NT2/D1 (cell line): ENCODE measurements around the gene HEATR9.

- RRBS, 2 experiments = 2 to 3% methylated on average over 8 to 11 of the region's 29 CpGs
These were observed 877 bp downstream of the MYO1D start for GRCh38 chr17:32875935-32876559.

DNA sequence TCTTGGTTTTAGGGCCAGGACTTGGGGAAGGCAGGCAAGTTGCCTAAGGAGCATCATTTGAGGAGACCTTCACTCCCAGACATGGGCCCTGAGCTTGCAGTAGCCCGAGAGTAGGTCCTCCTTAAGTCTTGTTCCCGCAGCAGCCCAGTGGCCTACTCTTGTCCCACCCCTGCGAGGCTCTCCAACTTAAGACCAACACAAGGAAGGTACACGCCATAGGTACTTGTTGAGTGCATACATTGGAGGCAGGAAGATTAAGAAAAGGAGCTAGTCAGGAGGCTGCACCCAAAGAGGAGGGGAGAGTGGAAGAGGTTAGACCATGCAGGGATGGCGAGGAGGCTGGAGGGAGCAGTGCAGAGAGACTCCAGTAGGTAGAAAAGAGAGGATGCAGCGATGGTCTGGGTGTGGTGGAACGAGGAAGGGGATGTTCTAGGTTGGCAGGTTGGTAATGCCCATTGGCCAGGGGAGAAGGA, 120.9 kb upstream of the ASIC2 start:
- RRBS, 2 experiments = no CpG with 5 or more reads among the region's 7 CpGs

- RRBS, 2 experiments = 1% methylated on average over 39 of the region's 82 CpGs
These were observed 2.3 kb downstream of the TMEM132E start for GRCh38 chr17:34581443-34582262.

- RRBS, 2 experiments = 100% methylated on average over 2 of the region's 8 CpGs; no CpG with 5 or more reads in 1 of the 2 experiments
These were observed 17.3 kb downstream of the LIG3 start for GRCh38 chr17:34997506-34998019.

- RRBS, 2 experiments = no CpG with 5 or more reads among the region's 10 CpGs
These were observed 41.3 kb downstream of the LIG3 start for GRCh38 chr17:35021470-35022173.

DNA sequence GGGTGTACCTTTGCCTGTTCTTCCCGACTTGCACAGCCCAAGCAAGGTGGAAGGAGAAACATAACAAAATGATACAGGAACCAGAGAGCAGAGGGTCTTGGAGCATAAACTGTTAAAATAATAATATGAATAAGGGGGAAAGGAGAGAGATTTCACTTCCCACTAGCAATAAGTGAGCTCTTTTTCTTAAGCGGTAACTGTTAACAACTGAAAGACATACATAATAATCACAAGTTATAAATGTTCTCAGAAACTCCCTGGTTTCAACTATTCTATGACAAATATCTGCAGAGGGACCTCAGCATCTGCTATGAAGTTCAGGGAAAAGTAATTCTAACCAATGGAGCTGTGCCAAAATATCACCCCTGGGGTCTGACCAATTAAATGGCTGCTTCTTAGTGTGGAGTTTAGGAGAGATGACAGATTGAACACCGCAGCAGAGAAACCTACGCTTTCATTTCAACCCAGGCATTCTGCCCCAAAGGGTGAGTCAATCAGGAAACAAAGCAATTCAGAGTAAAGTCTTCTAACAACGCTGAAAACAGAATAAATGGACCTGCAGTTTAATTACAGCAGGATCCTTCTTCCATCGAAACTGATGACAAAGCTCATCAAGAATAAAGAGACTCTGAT, 17.0 kb downstream of the RFFL start:
- RRBS, 2 experiments = no CpG with 5 or more reads among the region's 6 CpGs

- RRBS, 2 experiments = no CpG with 5 or more reads among the region's 24 CpGs
These were observed 1.4 kb upstream of the SLFN5 start for GRCh38 chr17:35241338-35241955.

- RRBS, 2 experiments = no CpG with 5 or more reads among the region's 4 CpGs
These were observed 11.2 kb downstream of the SLFN5 start for GRCh38 chr17:35254061-35254564.

- RRBS, 2 experiments = no CpG with 5 or more reads among the region's 17 CpGs
These were observed 35.6 kb downstream of the SLFN5 start for GRCh38 chr17:35278305-35278964.

- RRBS, 2 experiments = 93 to 94% methylated on average over 6 to 7 of the region's 21 CpGs
These were observed 60.4 kb downstream of the SLFN11 start for GRCh38 chr17:35312528-35313823.

DNA sequence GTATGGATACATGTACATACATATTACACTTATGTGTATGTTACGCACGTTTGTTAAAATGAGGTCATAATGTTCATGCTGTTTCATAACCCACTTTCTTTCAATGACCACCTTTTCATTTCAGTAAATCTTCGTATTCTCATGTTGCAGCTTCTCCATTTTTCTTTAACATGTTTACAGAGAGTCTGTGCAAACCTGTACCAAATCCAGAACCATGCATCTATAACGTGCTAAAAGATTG, 1.2 kb upstream of the SLFN11 start:
- RRBS, 2 experiments = no CpG with 5 or more reads among the region's 4 CpGs

- RRBS, 2 experiments = no CpG with 5 or more reads among the region's 6 CpGs
These were observed 798 bp upstream of the PEX12 start for GRCh38 chr17:35579135-35579602.

GRCh38 chr17:35596020-35596335, 8.9 kb downstream of the AP2B1 start:
- RRBS, 2 experiments = no CpG with 5 or more reads among the region's 3 CpGs

DNA sequence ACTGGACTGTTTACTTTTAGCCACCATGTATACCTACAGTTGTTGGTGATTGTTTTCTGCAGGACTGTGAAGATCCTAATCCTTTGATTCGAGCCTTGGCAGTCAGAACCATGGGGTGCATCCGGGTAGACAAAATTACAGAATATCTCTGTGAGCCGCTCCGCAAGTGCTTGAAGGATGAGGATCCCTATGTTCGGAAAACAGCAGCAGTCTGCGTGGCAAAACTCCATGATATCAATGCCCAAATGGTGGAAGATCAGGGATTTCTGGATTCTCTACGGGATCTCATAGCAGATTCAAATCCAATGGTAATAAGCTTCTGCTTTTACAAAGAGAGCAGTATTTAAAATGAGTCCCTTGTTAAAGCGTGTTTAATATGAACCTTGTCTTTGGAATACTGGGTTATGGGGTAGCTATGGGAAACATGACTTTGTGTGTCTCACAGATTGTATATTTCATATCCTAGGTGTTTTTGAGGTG, 21.0 kb downstream of the AP2B1 start:
- RRBS, 2 experiments = no CpG with 5 or more reads among the region's 8 CpGs

GRCh38 chr17:35774332-35775172, 13.9 kb downstream of the C17orf50 start:
- RRBS, 2 experiments = no CpG with 5 or more reads among the region's 13 CpGs

- RRBS, 2 experiments = no CpG with 5 or more reads among the region's 5 CpGs
These were observed 14.7 kb downstream of the TAF15 start for GRCh38 chr17:35823963-35824341.

DNA sequence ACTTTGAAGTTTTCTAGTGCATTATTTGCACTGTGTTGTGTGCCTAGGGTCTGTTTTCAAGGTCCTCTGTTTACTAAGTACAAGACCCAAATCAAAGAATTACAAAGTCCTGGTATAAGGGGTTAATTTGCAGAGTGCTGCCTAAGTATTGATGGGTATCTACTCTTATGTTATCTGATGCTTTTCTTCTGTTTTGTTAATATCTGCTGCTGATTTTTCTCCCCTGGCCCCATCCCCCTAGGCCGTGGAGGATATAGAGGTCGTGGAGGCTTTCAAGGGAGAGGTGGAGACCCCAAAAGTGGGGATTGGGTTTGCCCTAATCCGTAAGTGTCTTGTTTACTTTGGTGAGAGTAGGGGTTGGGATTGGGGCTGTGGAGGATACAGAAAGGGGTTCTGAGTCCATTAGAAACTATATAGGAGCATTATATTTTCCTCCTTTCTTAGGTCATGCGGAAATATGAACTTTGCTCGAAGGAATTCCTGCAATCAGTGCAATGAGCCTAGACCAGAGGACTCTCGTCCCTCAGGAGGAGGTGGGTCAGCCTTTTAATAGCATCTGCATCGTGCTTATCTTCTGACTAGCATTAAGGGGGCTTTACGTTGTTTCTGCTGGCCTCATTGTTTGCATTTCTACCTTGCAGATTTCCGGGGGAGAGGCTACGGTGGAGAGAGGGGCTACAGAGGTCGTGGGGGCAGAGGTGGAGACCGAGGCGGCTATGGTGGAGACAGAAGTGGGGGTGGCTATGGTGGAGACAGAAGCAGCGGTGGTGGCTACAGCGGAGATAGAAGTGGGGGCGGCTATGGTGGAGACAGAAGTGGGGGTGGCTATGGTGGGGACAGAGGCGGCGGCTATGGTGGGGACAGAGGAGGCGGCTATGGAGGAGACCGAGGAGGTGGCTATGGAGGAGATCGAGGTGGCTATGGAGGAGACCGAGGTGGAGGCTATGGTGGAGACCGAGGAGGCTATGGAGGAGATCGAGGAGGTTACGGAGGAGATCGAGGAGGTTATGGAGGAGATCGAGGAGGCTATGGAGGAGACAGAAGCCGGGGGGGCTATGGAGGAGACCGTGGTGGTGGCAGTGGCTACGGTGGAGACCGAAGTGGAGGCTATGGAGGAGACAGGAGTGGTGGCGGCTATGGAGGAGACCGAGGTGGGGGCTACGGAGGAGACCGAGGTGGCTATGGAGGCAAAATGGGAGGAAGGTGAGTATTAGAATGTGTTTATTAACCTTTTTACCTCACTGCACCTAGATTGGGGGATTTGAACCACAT, 24.4 kb downstream of the HEATR9 start:
- RRBS, 2 experiments = no CpG with 5 or more reads among the region's 35 CpGs

DNA sequence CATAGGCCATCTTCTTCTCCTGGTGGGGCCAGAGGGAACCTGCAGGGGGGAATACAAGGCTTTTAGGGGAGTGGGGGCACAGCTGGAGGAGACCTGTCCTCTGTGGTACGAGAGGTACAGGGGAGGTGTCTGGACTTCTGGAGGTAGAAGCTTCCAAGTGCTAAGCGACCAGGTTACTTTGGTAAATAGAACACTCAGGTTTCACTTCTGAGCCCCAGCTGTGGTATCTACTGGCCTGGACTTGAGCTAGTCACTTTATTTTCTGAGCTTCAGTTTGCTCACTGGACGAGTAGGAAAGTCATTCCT, at the start of gene HEATR9:
HEATR9 (minus strand) TSS at position 159 of the 306 bp plus-strand sequence.
- RRBS, 2 experiments = no CpG with 5 or more reads among the region's 3 CpGs

GRCh38 chr17:35990914-35991504, 4.5 kb upstream of the CCL14 start:
- RRBS, 2 experiments = no CpG with 5 or more reads among the region's 3 CpGs

GRCh38 chr17:36128707-36128906, 25.0 kb downstream of the CCL4 start:
- RRBS, 2 experiments = no CpG with 5 or more reads among the region's 3 CpGs